Right common carotid artery plus branches (tissue), 1 donor: ENCODE measurements around a stretch of chr4.

DNA sequence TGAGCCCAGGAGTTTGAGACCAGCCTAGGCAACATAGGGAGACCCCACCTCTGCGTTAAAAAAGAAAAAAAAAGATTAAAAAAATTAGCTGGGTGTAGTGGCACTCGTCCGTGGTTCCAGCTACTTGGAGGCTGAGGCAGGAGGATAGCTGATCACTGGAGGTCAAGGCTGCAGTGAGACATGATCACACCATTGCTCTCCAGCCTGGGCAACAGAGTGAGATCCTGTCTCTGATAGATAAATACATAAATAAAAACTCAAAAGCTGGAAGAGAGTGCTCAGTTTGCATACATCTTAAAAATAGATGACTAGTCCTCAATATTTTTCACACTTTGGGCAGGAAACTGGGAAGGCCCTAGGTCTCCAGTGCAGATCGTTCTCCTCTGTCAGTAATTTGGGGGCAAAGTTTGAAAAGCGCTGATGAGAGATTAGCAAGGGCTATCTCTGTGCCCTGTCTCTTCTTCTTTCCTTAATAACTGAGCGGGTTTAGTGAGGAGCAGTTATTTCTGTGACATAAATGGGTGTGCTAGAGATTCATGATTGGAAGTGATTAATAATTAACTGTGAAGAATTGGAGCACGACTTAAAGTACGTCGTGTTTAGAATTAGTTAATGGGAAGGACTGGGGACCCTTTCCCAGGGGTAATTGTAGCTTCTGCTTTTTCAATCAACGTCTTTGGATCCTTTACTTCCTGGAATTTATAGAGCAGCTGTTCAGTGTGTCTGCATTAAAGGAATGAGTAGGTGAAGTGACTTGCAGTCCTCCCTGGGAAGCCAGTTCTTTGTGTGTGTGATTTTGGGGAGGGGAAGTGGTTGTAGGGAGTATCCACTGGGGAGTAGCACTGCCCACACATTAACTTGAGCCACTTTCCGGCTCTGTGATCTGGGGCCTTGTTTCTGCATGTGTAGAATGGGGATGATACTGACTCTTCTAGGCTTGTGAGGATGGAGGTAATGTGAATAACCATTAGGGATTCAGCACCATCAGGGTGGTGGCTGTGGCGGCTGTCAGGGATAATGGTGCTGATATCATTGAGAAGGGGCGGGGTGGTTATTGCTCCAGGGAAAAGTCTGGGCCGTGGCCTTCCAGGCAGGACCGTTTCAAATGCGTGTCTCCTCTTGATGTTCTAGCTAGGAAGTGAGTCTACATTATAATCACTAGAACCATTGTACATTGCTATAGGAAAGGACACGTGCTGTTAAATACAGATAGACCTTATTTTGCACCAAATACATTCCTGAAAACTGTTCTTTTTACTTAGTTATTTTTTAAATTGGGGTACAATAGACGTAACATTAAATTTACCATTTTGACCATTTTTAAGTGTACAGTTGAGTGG is 54.5 kb downstream of the TMEM131L start:
- PRO-cap: no peak

GRCh38 chr4:153529570-153530011 is 63.4 kb downstream of the TMEM131L start:
- PRO-cap: no peak

GRCh38 chr4:153554701-153555122 is 88.6 kb downstream of the TMEM131L start:
- PRO-cap: no peak

- PRO-cap: no peak
Measured at GRCh38 chr4:154570078-154570721, 7.4 kb downstream of the FGB start.

GRCh38 chr4:154615147-154615507 is 2.7 kb upstream of the FGG start:
- PRO-cap: no peak

- PRO-cap: no peak
Measured at GRCh38 chr4:155195336-155195669, 13.1 kb upstream of the NPY2R start.

DNA sequence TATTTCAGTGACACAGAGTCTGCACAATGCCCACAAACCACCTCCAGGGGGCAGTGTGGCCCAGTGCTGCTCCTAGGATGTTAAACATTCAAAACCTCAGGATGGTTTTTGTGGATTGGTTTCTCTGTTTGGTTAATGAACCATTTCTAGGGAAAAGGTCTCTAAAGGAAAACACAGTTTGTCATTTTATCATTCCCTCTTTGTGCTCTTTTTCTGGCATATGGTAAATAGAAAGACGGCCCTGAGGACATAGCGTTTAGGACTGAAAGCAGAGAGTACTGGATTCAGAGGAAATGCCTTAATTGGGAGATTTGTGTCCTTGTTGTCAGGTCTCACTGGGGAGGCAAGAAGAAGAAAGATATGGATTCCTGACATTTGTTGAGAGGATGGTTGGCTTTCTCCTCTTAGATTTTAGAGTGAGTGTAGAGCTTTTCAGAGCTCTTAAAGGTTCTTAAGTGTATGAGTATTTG is 65.7 kb upstream of the MAP9 start:
- PRO-cap: unidirectional peak, plus-strand start at position 234 of the sequence

- PRO-cap: unidirectional peak, plus-strand start at chr4:155779032
Measured at GRCh38 chr4:155778799-155779314, 20.0 kb downstream of the GUCY1B1 start.

- PRO-cap: unidirectional peak, plus-strand start at chr4:156968843
Measured at GRCh38 chr4:156968572-156969149, 2.9 kb downstream of the PDGFC start.

GRCh38 chr4:158089921-158090373 is 82.9 kb downstream of the GASK1B start:
- PRO-cap: no peak

GRCh38 chr4:158125200-158126402 is 47.2 kb downstream of the GASK1B start:
- PRO-cap: no peak

GRCh38 chr4:158164556-158165101 is 8.2 kb downstream of the GASK1B start:
- PRO-cap: no peak

DNA sequence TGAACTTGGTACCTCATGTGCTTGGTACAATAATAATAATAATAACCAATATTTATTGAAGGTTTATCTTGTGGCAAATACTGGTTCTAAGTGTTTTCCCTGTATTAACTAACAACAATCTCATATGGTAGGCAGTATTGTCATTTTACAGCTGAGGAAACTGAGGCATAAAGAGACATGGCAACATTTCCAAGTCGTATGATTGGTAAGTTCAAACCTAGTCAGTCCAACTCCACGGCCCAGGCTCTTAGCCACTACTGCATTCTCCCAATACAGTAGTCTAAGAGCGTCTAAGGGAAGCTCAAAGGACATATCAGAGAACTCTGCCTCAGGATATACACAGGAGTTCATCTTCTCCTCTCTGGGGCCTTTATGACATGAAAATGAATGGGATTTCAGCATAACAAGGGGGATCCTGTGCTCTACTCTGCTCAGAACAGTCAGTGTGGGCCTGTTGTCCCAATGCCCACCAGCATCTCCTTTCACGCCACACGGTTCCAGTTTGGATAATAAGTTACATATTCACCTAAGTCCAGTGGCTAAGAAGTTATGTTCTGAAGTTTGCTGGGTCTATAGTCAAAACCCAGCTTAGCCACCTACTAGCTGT is 4.3 kb downstream of the GASK1B start:
- PRO-cap: no peak

GRCh38 chr4:158174618-158174869 is 1.7 kb upstream of the GASK1B start:
- PRO-cap: no peak

DNA sequence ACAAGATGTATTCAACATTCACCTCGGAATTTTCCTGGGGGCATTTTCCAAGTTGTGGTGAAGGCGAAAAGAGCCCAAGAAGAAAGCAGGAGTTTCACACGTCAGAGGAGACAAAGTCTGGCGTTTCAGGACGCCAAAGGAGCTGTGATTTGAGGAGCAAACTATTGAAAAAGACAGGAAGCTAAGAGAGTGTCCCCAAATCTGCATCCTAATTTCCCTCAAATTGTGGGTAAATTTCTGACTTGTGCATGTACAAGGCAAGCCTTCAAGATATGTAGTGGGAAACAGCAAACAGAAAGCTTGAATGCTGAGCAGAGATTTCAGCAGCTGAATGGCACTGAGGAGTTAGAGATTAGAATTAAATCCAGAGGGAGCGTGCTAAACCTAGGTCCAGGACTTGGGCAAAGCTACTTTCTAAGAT is 9.2 kb upstream of the GASK1B start:
- PRO-cap: no peak

GRCh38 chr4:158779462-158779872 is 10.6 kb downstream of the FNIP2 start:
- PRO-cap: no peak

DNA sequence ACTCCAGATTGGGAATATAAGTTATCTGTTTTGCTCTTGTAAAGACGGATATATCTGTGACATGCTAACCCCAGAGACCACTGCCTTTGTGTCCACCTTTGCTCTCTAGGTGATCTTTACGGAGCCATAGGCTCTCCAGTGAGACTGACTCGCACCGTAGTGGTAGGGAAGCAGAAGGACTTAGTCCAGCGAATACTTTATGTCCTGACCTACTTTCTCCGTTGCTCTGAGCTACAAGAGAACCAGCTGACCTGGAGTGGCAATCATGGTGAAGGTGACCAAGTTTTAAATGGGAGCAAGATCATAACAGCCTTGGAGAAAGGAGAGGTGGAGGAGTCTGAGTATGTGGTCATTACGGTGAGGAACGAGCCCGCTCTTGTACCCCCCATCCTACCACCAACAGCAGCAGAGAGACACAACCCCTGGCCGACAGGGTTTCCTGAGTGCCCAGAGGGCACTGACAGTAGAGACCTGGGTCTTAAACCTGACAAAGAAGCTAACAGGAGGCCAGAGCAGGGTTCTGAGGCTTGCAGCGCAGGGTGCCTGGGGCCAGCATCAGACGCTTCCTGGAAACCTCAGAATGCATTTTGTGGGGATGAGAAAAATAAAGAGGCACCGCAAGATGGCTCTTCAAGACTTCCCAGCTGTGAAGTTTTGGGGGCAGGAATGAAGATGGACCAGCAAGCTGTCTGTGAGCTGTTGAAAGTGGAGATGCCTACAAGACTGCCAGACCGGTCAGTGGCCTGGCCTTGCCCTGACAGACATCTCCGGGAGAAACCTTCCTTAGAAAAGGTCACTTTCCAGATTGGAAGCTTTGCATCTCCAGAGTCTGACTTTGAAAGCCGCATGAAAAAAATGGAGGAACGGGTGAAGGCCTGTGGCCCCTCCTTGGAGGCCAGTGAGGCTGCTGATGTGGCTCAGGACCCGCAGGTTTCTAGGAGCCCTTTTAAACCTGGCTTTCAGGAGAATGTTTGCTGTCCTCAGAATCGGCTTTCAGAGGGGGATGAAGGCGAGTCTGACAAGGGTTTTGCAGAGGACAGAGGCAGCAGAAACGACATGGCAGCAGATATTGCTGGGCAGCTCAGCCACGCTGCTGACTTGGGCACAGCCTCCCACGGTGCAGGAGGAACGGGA is 99.5 kb downstream of the FNIP2 start:
- PRO-cap: no peak

- PRO-cap: no peak
Measured at GRCh38 chr4:159047982-159048773, 13.1 kb upstream of the C4orf45 start.

- PRO-cap: no peak
Measured at GRCh38 chr4:159105464-159106304, 2.8 kb downstream of the RAPGEF2 start.

DNA sequence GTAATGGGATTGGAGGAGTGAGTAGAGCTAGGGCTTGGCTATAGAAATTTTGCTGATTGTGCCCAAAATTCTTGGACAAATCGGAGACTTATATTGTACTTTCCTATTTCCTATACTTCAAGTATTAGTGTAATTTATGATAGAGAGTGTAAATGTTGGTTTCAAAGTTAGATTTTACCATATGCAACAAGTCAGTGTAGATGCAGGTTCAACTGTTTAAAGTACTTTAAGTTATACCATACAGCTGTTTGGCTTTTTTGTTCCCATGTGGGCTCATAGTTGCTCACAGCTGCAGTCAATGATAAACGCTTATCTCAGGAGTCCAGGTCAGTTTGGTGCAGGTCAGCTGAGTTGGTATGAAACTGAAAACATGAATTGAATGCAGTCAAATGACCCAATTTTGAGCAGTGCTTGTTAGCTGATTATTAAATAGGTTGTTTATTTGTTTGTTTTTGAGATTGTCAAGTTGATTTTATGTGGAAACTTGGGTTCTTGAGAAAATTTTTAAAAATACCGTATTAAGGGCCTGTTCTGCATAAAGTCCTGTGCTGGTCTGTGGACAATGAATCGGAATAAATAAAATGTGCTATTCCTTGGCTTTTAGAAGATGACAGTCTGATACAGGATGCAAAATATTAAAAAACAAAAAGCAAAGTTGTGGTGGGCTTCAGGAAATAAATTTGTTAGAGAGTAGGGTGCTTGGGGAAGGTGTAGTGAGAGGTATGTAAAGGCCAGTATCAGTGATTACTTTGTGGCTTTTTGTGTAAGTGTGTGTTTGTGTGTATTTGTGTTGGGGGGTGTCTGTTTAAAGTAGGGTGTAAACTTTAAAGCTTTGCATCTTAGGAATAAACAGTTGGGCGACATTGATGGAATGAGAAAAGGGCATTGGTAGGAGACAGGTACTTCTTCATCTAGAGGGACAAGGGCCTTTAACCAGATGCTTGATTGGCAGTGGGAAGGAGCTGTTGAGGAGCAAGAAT is 48.4 kb downstream of the RAPGEF2 start:
- PRO-cap: no peak